Metanephros (tissue), 2 donors: ENCODE measurements around a stretch of chr7.

DNA sequence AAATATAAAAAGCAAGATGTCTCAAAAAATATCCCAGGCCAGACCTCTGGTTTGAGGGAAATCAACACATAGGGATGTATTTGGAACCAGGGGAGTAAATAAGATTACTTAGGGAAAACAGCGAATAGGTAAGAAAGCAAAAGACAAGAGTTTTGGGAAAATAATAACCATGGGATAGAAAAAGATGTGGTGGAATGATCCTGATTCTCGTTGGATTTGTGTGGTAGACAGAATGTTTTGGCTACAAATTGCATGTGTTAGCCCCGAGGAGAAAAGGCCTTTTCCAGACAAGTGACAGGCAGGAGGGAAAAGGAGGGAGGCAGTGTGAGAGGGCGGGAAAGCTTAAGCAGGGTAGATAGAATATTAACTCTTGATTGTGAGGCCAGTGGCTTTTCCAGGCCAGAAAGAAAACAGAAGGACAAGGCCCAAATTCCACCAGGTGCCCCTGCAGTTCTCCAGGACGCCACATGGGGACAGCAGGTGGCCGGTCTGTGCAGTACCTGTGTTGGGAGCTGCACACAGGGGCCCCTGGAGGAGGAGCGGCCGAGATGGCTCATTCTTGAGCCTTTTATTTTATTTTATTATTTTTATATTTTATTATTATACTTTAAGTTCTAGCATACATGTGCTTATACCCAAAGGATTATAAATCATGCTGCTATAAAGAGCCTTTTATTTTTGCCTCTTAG, 141.2 kb upstream of the KLF14 start:
- RAMPAGE, long total RNA = no peak

GRCh38 chr7:130890676-130891827, 157.0 kb upstream of the KLF14 start:
- RAMPAGE, long total RNA = no peak

GRCh38 chr7:130901198-130902210, 167.5 kb upstream of the KLF14 start:
- RAMPAGE, long total RNA = no peak

DNA sequence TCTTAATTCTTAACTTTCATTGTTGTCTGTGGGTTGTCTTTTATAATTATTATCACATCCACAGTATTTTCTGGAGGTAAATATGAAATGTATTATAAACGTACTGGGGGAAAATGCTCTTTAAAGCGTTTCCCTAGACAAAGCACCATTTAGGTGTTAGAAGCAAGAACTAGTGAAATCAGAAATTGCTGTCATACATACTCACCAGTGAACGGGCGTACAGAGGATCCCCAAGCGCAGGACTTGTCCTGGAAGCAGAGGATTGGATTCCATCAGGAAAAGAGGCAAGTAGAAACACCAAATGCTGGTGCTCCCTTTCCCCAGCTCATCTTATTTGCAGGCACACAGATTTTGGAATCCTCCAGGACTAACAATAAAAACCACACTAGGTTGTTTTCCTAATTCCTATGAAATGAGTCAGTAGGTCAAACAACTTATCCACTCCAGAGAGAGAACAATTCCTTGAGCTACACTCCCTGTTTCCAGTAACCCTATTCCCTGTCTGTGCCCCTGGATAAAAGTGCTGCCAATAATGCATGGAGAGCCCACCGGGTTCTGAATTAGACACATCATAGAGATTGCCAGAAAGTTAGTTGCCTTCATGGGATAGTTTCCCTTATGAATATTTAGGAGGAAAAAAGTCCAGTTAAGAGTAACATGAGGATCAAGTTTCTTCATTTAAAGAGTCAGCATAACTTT, 178.0 kb upstream of the KLF14 start:
- RAMPAGE, long total RNA = no peak

DNA sequence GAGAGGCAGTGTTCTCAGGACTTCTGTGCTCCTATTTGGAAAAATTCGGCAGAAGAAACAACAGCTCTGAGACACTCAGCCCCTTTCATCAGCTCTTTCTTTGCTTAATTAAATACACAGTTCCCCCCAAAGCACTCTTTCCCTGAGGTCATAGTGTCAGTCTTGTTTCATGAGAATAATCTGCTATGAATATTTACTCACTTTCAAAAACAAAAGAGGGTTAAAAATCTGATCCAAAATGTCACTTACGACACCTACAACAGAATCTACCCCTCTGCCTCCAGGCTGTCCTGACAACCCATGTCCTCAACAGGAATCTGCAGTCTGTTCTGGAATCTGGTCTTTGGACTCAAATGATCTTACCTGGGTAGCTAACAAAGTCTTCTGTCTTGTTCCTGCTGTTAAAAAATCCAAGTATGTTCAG, 188.7 kb upstream of the KLF14 start:
- RAMPAGE, long total RNA = no peak

- RAMPAGE, long total RNA = no peak
These were observed 201.6 kb upstream of the KLF14 start for GRCh38 chr7:130935433-130936199.

GRCh38 chr7:130938085-130939163, 204.4 kb upstream of the KLF14 start:
- RAMPAGE, long total RNA = no peak

- RAMPAGE, long total RNA = no peak
These were observed 255.6 kb upstream of the KLF14 start for GRCh38 chr7:130989608-130989930.

GRCh38 chr7:130996696-130997411, 262.8 kb upstream of the KLF14 start:
- RAMPAGE, long total RNA = no peak

DNA sequence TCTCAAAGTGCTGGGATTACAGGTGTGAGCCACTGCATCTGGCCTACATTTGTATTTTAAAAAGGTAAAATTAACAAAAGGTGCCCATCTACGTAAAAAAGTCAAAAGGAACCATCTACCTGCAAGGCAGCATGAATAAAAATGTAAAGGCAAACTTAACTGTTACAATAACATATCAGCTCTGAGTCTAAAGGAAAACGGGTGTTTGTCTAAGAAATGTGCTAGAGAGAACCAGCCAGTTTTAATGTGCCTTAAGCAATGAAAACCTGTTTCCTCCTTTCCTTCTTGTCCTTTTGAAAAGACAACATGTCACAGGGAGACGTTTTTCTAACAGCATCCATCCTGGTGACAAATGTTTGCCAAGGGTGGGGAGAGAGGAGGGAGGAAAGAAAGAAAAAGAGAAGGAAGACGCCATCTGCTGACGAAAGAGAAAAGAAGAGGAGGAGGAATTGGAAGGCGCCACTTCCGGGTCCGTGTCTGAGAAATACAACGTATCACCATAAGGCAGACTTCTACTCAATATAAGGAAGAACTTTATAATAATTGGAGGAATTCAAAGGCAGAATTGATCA, 273.3 kb upstream of the KLF14 start:
- RAMPAGE, long total RNA = no peak

DNA sequence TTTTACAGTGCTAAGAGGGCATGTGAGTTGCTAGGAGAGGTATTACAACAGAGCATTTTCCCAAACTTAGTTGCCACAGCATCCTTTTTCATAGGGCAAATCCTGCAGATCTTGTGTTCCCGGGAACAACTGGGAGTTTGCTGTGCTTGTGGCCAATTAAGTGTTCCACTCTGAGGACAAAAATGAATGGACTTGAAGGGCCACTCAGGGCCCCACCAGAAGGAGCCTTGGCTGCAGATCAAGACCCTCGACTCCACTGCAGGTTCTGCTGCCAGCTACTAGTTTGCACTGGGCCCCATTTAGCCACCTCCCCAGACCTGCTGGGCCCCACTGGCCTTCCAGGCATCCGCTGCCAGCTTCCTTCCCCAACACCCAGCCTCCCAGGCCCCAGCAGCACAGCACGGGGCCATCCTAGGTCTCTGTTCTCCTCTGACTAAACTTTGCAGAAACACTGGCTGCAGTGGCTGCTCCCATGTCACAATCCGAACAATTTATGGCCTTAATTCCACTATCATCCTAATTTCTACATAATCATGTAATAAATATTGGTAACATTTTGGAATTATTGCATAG, 277.3 kb upstream of the KLF14 start:
- RAMPAGE, long total RNA = no peak

DNA sequence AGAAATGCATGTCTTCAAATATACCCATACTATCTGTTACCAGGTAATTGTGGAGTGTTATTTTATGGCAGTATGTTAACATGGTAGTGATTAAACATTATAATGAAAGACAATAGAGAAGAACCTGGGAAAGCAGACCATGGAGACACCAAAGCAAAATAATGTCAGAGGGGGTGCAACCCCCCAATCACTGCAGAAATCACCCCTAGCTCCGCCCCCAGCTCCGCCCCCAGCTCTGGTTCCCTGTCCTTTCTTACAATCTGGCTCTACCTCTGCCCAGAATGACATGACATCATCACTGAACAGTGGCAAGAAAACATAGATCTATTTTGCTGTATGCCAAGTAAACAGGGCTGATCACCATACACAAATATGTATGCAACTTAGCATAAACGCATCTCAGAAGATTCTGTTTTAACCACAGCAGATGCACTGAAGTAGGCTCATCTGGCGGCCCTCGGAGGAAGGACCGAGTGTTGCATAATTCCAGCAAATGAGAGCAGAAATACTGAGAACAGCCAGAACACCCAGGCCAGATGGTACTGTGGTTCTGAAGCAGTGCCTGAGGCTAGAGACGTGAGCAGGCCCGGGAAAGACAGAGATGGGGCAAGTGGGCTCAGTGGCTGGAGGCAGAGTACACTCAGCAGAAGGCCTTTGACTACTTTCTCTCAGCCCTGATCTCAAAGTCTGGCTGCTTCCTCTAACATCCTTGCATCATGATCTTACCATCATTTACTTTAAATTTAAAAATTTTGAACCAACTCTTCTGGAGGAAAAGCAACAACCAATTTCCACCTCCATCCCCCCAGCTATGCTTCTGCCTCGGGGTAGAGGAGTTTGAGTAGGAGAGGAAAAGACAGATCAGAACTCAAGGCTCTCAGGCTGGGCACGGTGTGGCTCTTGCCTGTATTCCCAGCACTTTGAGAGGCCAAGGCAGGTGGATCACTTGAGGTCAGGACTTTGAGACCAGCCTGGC, 293.4 kb upstream of the KLF14 start:
- RAMPAGE, long total RNA = no peak

- RAMPAGE, long total RNA = no peak
These were observed 272.0 kb upstream of the MKLN1 start for GRCh38 chr7:131055401-131056400.

- RAMPAGE, long total RNA = no peak
These were observed 260.5 kb upstream of the MKLN1 start for GRCh38 chr7:131067187-131067612.

- RAMPAGE, long total RNA = no peak
These were observed 258.5 kb upstream of the MKLN1 start for GRCh38 chr7:131069069-131069682.

- RAMPAGE, long total RNA = no peak
These were observed 244.7 kb upstream of the MKLN1 start for GRCh38 chr7:131083128-131083263.

- RAMPAGE, long total RNA = no peak
These were observed 230.0 kb upstream of the MKLN1 start for GRCh38 chr7:131097596-131098164.

- RAMPAGE, long total RNA = no peak
These were observed 229.5 kb upstream of the MKLN1 start for GRCh38 chr7:131098165-131098618.

- RAMPAGE, long total RNA = no peak
These were observed 223.7 kb upstream of the MKLN1 start for GRCh38 chr7:131103873-131104504.

GRCh38 chr7:131107305-131107538, 220.5 kb upstream of the MKLN1 start:
- RAMPAGE, long total RNA = no peak